Tibial artery (tissue), 1 donor: ENCODE results near the gene PPP2R5A.

- PRO-cap, result no peak
Observed at GRCh38 chr1:209823030-209824414, 4.2 kb upstream of the UTP25 start.

- PRO-cap, result no peak
Observed at GRCh38 chr1:209895580-209895993, 42.4 kb upstream of the SYT14 start.

DNA sequence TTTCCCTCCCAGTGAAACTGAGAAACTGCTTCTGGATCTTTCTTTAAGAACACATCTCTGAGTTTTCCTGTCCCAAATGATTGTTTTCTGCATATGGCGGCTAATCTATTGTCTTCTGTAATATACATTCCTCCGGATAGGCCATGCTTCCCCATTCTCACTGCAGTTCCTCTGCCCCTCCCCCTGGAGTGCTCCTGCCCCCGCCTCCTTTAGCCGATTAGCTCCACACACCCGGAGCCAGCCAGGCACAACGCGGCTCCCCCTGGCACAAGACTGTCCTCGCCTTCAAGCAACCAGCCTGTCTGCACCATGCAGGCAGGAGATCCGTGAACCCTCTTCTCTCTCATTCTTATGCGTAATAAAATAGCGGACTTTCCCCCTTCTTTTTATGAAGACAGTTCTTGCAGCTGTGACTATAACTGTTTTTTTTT, 18.0 kb downstream of the SERTAD4 start:
- PRO-cap, result no peak

- PRO-cap, result no peak
Observed at GRCh38 chr1:210294960-210295398, 33.7 kb upstream of the HHAT start.

- PRO-cap, result no peak
Observed at GRCh38 chr1:210311958-210312377, 16.7 kb upstream of the HHAT start.

DNA sequence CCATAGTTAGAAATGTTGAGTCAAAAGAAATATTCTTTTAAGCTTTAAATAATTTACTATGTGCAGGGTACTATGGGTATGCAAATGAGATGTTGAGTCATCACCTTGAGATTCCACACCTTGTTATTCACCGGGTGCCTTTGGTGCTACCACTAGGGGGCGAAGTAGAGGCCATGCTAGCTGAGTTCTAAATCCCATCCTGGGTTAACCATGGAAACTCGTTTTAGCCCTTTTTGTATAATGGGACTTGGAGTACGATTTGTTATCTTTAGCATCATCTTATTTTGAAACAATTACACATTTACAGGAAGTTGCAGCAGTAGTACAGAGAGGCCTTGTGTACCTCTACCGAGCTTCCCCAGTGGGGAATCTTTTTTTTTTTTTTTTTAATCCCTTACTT, 45.7 kb downstream of the HHAT start:
- PRO-cap, result no peak

GRCh38 chr1:210653601-210654197, 325.0 kb downstream of the HHAT start:
- PRO-cap, result no peak

- PRO-cap, result no peak
Observed at GRCh38 chr1:211312570-211312946, 14.1 kb upstream of the TRAF5 start.

DNA sequence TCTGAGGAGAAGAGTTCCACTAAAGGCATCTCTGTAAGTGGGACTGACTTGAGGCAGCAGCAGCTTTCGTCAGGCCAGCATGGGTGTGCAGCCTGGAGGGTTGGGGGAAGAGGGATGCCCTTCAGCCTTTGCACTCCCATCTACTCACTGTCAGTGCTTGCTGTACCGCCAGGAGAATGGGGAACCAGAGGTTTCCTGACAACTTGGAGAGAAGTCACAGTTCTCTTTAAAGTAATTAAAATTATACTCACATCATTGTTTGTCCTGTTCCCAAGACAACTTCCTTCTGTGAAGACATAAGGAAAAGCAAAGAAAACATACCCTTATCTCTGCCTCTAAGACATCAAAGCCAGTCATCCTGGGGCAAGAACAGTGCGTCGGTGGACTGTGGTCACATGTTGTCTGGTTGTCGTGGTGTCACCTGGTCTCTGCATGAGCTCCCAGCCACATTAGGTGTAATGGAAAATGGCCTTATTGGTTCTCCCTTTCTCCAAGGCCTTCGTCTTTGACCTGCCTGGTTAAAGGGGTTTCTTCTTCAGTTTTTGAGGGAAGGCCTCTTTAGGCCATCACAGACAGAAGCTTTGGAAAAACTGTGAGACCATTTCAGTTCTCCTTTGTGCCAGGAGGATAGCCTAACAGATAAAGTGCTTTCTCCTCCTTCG, 17.6 kb downstream of the TRAF5 start:
- PRO-cap, result no peak

DNA sequence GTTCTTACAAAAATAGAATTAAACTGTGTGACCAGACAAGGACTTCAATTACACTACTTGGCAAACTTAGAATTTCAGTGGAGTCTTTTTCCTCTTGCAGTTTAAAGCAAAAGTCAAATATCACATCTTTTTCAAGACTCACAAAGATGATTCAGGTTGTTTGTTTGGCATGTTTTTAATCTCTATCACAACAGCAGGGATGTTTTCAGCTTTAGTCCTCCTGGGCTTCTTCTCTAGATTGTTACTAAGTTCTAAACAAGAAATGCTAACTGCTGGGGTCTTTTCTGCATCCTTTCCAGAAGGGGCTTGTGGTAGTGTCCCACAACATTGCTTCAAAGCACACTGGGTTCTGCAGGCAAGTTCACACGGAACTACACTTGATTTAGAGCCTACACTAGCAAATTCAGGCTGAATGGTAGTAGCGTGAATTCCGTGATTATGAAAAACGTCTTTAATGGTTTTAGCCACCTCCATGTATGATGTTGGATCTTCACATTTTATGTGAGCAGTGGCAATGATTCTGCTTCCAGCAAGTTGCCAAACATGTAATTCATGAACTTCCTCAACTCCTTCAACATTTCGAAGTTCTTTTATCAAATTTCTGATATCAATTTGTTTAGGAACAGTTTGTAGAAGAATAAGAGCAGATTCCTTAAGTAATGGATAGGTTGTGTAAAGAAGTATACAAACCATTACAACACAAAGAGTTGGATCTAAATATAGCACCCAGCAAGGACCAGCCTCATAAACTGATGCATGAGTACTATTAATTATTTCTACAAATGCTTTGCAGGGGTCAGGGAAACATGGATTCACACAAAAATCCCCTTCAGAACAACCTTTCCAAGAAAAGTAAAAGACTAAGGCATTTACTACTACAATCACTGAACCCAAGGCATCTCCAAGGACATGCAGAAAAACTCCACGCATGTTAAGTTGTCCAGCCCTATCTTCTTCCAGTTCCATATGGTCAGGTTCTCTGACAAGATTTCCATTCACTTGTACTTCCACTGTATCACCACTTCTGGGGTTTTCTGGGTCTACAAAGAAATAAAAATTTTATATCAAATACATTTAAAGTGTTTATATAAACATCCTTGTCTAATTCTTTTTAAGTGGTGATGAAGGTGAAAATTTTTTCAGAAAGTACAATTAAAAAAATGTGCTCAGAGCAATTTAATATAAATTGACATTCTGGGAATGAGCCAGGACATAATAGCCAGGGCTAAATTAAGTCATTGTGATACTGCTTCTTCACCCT, 3.3 kb downstream of the SLC30A1 start:
- PRO-cap, result no peak

DNA sequence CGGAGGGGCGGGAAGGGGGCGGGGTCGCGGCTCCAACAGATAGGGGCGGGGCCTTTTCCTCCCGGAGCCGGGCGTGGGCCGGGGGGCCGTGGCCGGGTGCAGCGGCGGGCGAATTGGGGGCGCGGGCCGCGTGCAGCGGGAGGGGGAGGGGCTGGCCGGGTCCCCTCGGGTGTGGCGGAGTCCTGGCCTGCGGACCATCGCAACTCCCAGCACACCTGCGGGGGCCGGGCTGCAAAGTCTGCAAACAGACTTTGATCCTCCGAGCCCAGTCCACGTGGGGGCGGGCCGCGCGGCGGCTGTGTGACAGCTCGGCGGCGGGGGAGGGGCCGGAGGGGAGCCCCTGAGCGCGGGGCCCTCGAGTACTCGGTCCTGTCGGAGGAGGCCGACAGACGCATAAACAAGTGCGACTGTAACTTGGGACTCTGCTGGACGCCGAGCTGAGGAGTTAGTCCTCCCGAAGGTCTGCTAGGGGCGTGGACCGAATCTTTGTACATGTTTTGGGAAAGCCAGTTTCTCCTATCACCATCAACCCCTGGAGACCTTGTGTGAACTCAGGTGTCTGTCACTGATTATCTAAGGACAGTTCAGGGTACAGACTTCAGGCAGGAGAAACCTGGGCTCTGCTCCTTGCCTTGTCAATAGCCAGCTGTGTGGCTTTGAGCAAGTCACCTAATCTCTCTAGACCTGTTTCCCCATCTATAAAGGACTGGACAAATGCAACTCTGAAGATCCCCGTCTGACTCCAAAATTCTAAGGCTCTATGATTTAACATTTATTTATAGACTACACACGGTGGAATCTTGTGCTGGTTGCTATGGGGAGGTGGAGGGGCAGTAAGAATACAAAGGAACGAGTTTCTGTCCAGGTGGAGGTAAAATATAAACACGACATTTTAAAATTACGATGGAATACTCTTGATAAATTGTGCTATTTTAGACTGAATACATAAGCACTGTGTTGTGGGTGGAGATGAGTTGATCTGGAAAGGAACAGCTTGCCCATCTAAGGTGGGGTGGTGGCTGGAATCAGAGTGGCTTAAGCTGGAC, 717 bp upstream of the SLC30A1 start:
- PRO-cap, result bidirectional peak, plus-strand start at position 64 of the sequence, minus-strand start outside the sequence; unidirectional peak, plus-strand start at position 268 of the sequence; unidirectional peak, plus-strand start at position 322 of the sequence; unidirectional peak, plus-strand start at position 412 of the sequence; unidirectional peak, minus-strand start at position 752 of the sequence

DNA sequence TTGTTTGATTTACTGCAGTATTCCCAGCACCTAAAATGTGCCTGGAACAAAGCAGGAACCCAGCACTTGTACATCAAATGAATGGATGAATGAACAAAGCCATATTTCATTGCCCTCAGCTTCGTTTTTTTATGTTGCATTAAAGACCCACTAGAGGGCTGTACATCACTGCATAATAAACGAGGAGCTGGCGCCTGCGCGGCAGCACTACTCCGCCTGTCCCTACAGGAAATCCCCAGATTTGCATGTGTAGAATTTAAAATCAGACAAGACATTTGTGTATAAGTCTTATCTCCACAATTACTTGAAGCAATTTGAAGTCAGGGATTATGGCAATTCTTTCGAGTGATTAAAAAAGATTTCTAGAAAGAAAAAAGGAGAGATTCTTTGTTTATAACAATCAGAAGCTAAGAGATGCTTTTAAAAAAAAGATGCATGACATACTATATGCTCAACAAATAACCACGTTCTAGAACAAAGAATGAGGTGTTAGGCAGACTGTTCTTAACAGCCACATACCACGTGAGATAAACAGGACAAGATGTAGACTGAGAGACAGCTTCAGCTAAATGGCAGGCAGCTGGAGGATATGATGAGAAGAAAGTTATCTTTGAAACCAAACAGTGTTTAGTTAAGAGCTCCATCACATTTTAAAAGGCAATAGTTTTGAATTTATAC, 5.5 kb upstream of the NEK2 start:
- PRO-cap, result no peak

- PRO-cap, result no peak
Observed at GRCh38 chr1:211738871-211739327, 63.5 kb upstream of the NEK2 start.

GRCh38 chr1:211746777-211747187, 71.4 kb upstream of the NEK2 start:
- PRO-cap, result no peak

DNA sequence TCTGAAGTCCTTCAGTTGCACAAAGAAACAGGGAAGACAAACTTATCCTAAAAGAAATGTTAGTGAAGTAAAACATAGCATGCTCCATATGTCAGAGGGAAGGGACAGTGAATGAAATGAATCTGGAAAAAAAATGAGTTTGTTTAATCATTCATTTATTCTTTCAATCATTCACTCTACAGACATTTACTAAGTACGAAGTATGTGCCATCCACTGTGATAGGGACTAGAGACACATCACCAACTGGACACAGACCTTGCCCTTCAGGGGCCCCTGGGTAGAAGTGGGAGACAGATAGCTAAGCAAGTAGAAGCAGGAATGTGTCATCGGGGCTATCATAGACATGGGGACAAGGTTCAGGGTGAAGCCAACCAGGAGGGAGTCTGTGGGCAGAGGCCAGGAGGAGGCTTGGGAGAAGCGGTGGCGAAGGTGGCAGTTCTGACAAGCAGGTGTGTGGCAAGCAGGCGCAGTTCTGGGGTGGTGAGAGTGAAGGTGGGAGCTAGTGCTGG, 79.5 kb upstream of the LPGAT1 start:
- PRO-cap, result no peak

- PRO-cap, result no peak
Observed at GRCh38 chr1:212242074-212242789, 43.0 kb upstream of the PPP2R5A start.

DNA sequence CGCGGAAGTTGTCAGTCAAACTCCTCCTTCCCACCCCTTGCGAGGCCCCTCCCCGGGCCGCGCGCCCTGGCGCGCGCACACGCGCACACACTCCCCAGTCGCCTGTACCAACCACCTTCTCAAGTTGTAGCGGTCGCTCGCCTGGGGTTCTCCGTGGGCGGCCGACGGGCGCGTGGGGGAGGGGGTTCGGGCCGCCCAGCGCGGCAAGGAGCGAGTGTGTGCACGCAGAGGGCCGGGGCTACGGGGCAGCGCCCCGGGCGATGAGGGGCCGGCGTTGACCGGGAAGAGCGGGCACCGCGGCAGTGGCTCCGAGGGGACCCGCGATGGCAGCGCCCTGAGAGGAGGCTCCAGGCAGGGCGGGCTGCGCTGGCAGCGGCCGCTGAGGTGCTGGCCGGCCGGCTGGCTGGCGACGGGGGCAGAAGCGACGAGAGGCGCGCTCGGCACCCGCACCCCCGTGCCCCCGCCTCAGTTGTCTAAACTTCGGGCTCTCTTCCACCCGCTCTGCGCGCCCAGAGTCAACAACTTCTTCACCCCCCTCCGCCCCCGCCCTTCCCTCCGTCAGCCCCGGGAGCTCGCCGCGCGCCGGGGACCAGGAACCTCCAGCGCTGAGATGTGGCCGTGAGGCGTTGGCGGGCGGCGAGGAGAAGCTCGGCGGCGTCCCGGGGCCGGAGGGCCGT, at the start of gene PPP2R5A:
TSS of gene PPP2R5A (plus strand) at position 97 of the 677 bp plus-strand sequence.
- PRO-cap, result bidirectional peak, plus-strand start at position 241 of the sequence, minus-strand start outside the sequence; unidirectional peak, plus-strand start at position 302 of the sequence; unidirectional peak, plus-strand start at position 390 of the sequence; bidirectional peak, plus-strand start at position 608 of the sequence, minus-strand start at position 503 of the sequence

DNA sequence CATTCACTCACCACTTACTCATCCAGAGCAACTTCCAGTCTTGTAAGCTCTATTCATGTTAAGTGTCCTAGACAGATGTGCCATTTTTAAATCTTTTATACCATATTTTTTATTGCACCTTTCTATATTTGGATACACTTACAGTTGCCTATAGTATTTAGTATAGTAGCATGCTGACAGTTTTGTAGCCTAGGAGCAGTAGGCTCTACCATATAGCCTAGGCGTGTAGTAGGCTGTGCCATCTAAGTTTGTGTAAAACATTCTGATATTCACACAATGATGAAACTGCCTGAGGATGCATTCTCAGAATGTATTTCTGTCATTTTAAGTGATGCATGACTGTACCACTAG, 26.8 kb downstream of the PPP2R5A start:
- PRO-cap, result no peak

- PRO-cap, result no peak
Observed at GRCh38 chr1:212413827-212414225, 860 bp downstream of the PACC1 start.

DNA sequence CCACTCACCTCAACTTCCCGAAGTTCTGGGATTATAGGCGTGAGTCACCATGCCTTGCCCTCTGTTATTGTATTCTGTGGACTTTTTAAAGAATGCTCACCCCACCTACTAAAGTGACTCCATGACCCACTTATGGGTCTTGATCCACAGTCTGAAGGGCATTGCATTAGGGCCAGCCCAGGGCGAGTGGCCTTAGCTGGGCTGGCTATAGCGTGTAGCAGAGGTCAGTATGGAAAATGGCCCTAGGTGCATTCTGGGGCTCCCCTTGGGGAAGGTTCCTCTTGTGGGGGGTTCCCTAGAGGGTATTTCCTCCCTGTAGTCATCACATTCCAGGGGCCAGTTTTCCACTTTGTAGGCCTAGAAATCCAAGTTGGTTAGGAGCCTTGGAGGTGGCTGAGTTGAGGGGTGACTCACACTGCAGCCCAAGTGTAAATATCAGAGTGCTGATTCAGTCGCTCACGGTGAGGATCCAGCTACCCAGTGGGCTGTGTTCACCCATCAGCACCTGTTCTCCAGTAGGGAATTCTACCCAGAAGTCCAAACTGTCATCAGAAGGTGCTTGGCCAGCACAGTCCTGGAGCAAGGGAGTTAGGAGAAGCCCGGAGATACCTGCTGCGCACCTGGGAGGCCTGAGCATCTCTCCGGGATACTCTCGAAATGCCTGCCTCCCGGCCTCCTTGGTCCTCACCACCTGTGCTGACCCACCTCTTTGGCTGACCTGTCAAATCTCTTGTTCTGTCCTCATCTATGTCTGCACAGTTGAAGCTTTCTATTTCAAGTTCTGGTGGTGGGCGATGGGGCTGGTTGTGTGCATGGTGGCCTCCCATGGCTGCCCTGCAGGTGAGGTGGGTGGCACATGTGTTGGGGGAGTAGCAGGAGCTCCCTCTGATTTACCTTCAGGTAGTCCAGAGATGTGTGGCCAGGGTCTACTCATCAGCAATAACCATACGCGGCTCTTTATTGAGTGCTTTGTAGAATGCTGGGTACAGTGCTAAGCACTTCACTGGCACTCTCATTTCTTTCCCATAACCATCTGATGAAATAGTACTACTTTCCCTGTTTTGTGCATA, 52.3 kb downstream of the NENF start:
- PRO-cap, result no peak